Neural crest cell (in vitro differentiated cells): ENCODE data around the gene ITM2C.

- PRO-cap, result no peak
Measured at GRCh38 chr2:230361502-230361860, 34.5 kb downstream of the SP140L start.

GRCh38 chr2:230391795-230392285, 24.2 kb upstream of the SP100 start:
- PRO-cap, result no peak

- PRO-cap, result no peak
Measured at GRCh38 chr2:230466126-230466524, 50.1 kb downstream of the SP100 start.

DNA sequence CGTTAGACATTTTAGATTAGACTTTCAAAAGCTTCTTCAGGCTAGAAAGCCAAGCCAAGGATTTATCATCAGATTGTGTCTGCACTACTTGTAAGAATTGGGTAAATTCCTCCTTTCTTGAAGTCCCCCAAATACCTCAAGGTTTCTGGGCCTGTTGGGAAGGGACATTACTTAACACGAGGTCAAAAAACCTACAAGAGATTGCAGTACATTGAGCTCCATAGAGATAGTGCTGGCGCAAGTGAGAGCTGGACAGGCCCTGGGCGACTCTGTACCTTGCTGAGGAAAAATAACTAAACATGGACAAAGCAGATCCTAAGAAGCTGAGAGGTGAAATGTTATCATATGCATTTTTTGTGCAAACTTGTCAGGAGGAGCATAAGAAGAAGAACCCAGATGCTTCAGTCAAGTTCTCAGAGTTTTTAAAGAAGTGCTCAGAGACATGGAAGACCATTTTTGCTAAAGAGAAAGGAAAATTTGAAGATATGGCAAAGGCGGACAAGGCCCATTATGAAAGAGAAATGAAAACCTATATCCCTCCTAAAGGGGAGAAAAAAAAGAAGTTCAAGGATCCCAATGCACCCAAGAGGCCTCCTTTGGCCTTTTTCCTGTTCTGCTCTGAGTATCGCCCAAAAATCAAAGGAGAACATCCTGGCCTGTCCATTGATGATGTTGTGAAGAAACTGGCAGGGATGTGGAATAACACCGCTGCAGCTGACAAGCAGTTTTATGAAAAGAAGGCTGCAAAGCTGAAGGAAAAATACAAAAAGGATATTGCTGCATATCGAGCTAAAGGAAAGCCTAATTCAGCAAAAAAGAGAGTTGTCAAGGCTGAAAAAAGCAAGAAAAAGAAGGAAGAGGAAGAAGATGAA, 99.0 kb downstream of the SP100 start:
- PRO-cap, result no peak

- PRO-cap, result no peak
Measured at GRCh38 chr2:230526165-230527112, 110.4 kb downstream of the SP100 start.

DNA sequence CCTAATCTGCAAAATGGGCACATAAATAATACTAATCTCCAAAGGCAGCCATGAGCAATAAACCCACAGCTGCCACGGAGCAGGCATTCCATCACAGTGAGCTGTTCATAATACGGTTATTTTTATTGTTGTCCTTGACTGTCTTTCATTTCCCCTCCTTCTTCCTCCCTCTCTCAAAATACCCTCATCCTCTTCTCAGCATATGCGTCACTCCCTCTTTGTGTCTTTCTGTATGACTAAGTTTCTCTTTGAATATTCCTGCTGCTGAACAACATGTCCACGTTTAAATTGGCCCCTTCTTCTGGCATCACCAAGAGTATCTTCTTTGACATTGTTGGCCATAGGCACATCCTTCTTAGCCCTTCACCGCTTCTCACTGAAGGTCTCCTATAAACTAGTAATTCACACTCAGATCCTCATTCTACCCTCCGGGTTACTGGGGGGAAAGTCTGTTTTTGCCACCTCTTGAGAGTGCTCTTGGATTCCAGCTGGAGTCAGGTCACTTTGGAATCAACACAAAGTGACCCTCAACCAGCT, 129.6 kb upstream of the CAB39 start:
- PRO-cap, result no peak

- PRO-cap, result no peak
Measured at GRCh38 chr2:230667241-230667661, 45.4 kb upstream of the CAB39 start.

GRCh38 chr2:230746851-230747371, 34.3 kb downstream of the CAB39 start:
- PRO-cap, result no peak

DNA sequence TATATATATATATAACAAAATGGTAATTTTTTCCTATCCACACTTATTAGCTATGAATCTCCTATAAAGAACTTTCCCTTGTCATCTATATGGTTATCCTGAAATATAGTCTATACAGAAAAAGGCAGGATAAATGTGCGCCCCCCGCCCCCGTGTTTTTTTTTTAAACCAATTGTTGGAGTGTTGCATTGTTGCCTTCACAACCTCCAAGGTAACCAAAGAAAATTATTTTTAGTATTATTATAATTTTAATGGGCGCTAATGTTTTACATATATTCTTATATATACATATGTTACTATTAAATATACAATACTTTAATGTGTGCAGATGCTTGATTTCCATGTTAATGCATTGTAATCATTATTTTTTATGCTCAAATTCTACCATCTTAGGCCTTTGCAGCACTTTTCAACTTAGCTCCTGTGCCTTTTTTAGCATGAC, 36.2 kb downstream of the CAB39 start:
- PRO-cap, result no peak

DNA sequence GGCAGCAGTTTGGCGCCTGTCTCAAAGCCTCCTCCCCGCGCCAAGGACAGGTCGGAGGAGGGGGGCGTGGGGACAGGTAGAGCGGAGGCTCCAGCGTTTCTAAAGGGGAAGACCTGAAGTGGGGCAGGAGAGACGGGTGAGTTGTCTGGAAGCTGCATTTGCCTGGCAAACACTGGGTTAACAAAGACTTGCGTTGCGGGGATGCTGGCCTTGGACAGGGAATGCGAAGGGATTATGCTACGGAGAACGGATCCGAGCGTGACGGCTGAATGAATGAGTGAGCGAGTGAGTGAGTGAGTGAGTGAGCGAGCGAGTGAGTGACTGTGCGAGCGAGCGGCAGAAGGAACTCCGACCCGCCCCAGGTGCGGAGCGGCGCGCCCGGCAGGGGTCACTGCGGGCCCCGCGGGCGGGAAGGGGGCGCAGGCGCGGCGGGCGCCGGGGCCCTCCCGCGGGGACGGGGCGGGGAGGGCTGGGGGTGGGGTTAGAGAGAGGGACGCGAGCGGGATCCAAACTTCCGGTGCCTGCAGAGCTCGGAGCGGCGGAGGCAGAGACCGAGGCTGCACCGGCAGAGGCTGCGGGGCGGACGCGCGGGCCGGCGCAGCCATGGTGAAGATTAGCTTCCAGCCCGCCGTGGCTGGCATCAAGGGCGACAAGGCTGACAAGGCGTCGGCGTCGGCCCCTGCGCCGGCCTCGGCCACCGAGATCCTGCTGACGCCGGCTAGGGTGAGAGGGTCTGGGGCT, at the start of gene ITM2C:
TSS of gene ITM2C (plus strand) at position 520 of the 741 bp plus-strand sequence.
- PRO-cap, result bidirectional peak, plus-strand start at position 526 of the sequence, minus-strand start at position 393 of the sequence

- PRO-cap, result no peak
Measured at GRCh38 chr2:231038513-231039049, 1.3 kb downstream of the C2orf72 start.

GRCh38 chr2:231107772-231108387, 17.0 kb downstream of the HTR2B start:
- PRO-cap, result no peak

DNA sequence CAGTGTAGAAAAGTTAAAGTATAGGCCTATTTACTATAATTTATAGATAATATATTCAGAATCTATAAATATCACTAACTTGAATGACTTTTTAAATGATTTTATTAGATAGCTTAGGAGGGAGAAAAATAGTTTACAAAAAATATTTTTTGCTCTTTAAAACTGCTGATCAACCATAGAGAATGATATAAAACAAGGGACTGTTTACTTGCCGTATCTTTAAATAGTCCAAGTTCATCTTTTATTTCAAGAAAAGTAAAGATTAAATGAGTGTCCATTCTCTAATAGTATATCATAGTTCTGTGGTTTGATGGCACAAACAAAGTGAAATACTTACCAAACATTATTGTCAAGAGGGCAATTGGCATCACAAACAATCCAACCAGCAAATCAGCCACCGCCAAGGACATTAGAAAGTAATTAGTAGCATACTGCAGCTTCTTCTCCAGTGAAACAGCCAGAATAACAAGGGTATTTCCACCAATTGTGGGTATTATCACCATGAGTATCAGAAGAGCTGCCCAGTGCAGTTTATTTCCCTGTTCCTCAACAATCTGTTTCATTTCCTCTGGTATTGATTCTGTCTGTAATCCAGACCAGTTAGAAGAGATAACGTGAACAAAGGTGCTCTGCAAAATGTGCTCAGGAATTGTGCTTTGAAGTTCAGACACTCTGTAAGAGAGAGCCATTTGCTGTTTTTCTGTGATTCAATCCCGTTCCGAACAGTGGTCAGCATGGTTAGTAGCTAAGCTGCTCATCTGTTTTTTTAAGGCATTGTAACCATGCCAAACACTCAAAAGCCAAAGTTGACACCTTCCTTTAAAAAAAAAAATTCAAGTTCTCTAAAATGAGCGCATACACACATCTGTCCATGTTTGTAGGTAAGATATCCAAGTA, 1.5 kb downstream of the HTR2B start:
- PRO-cap, result no peak

GRCh38 chr2:231222190-231222495, 23.7 kb downstream of the ARMC9 start:
- PRO-cap, result no peak

DNA sequence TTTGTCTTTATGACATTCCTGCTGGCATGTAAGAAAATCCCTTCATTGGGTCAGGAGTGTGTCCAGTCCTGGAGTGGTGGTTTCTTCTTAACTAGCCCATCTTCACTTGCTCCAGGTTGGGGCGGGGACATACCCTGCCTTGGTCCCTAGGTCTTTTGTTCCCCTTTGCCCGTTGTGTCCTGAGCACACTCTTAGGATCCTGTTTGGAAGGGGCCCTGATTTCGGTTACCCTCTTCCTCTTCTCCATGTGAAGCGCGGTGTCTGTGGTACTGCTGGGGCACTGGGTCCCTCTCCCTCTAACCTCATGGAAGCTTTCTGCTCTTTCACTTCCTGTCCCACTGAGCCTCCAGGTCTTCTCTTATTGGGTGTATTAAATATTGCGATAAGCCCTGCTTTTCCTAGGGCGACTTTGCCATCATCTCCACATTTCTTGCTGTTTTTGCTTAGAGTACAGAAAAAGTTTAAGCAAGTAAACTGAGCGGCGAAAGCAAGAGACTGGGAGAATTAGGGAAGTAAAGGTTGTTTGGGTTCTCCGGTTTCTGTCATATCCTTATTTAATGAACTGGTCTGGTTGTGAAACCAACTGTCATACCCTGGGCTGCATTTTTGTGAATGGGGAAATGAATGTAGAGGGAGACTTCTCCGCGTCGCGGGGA, 73.9 kb upstream of the B3GNT7 start:
- PRO-cap, result no peak

GRCh38 chr2:231382583-231382807, 13.0 kb upstream of the B3GNT7 start:
- PRO-cap, result no peak

GRCh38 chr2:231408547-231408980, 13.1 kb downstream of the B3GNT7 start:
- PRO-cap, result no peak

DNA sequence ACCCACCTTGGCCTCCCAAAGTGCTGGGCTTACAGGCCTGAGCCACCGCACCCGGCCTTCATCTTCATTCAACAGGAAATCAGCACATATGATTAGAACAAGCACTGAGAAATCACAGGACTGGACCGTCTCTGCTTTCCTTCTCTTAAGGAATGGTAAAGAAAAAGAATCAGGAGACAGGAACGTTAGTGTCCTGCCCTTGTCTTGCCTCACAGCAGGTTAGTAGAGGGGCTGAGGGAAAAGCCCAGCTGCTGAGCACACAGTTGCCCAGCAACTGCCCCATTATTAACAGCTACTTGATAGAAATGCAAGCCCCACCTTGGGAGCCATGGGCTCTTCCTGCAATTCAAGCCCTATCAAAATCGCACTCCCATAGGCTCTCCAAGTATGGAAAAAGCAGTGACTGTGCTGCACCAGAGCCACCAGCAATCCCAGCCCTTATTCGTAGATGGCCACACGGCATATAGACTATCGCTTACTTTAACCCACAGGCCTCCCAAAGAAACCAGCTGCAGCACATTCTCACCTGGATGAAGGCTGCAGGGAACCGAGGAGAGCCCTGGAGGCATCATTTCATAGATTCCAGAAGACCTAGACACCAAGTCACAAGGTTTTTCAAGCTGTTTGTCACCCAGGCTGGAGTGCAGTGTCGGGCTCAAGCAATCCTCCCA, 11.6 kb downstream of the NCL start:
- PRO-cap, result no peak

GRCh38 chr2:231497507-231497795, 32.8 kb downstream of the NMUR1 start:
- PRO-cap, result no peak

DNA sequence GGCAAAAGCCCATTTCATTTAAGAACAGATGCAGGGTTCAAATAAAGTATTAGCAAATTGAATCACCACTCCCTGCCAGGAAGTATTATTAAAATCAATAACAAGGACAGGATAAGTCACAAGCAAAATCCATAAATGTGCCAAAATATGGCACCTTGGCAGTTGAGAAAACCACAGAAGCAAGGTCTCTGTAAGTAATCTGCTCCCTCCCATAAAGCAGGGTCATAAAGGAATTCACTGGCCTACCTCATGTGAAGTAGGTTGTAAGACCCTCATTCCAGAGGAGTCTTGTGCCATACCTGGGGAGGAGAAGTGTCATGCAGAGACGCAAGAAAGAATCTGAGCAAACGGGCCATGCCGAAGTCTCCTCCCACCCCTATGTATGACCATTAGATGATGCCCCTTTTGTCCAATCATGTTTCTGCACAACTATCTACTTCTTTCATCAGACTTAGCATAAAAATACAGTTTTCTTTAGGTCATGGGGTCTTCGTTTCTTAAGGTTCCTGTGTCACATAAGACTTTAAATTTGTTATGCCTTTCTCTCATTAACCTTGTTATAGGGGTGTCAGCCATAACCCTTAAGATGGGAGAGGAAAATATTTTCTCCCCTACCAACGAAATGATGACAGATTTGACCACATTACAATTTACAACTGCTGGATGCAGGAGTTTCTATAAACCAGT, 14.6 kb downstream of the NMUR1 start:
- PRO-cap, result no peak